Sciatic nerve (tissue), 1 donor: Measurements from ENCODE around the genes AATF and MRPL45.

- PRO-cap, result bidirectional peak, plus-strand start at chr17:36949013, minus-strand start at chr17:36948806; bidirectional peak, plus-strand start at chr17:36949404, minus-strand start at chr17:36949229
Observed at GRCh38 chr17:36948690-36949659, at the start of gene AATF. TSS of gene AATF (plus strand) at chr17:36948954.

DNA sequence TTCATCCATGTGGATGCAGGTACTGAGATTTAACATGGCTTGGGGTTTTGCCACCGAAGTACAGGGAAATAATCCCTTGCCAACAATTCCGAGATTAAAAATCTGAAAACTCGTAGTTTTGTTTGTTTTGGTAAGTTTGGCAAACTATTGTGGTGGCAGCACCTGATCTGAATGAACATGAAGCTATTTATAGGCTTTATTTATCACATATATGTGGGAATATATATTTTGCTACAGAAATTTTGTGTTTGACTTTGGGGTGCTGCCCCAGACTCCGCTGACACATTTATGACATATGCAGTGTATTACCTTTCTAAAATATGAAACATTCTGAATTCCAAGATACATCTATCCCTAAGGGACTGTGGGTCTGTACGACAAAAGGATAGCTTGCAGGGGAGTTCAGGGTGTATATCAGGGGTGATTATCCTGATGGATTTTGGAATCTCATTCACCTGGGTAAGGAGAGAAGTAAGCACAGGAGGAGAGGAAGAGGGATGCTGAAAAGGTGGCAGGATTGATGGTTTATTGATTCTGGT, 56.2 kb downstream of the AATF start:
- PRO-cap, result no peak

DNA sequence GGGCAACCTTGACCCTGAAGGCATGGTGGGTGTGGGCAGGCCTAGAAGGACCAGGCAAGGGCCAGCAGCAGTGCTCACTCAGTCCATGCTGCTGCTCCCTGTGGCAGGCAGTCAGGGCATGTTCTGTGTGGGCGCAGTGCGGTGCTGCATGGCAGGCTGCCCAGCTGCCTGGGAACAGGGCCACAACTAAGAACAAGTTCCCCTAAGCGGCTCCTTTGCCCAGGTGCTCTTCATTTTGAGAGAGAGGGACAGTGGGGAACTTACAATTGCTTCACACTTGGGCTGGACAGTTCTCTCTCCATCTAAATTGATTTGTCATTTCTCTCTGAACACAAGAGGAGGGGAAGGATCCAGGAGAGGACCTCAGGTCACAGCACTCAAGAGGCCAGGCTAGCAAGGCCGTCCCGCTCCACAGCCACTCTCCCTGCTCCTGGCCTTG, 158.8 kb downstream of the AATF start:
- PRO-cap, result no peak

DNA sequence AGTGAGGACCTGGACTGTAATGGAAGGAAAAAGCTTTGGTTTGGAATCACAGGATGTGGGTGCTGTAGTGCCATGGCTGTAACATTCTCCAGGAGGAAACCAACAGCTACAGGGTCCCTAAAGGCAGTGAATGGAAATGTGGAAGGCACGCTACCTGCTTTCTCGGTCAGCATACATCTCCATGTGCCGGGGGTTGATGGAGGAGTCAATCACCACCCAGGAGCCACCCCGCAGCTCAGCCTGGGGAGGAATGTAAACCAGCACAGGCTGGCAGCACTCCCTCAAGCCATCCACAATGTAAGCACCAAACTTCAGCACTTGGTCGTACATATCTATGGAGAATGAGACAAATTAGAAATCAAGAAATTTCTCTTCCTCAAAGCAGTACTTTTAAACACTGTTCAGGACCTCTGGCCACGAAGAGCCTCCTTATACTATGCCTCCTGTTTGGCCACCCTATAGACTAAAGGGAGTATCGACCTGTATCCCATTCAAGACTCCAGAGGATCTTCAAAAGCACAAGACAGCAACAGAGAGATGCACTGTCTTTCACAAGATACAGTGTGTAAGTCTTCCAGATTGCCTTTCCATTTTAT, 164.3 kb downstream of the AATF start:
- PRO-cap, result no peak

DNA sequence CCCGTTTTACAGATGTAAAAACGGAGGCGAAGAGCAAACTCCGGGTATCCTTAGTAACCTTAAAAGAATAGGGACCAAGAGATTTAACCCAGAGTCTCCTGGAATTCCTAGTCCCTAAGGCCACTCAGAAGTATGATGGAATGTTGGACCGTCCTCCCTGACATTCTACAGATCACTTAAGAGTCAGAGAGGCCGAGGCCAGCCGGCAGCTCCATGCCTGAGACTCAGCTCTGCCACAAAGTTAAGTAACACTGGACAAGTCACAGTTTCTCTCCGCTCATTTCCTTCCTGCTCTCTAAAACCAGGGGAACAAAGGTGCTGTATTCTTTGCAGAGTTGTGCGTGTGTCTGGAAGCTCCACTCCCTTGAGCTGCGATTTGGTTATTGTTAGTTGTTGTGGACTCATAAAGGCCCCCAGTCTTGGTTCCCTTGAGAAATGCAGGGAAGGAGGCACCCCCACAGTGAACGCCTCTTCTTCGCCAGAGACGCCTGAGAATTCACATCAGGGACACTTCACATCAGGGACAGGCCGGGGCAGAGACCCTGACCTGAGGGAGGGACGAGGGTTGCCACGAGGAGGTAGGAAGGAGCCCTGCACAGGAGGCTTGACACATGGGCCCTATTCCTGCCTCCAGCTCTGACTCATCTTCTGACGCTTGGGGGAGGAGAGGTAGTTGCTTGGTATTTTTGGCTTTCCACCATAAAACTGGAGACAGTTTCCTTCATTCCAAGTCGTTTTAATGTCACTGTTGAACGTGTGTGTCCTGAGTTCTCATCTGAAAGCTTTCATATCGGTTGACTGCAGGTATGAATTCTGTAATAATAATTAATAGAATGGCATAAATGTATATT, 1.4 kb downstream of the DUSP14 start:
- PRO-cap, result bidirectional peak, plus-strand start at position 330 of the sequence, minus-strand start at position 232 of the sequence

DNA sequence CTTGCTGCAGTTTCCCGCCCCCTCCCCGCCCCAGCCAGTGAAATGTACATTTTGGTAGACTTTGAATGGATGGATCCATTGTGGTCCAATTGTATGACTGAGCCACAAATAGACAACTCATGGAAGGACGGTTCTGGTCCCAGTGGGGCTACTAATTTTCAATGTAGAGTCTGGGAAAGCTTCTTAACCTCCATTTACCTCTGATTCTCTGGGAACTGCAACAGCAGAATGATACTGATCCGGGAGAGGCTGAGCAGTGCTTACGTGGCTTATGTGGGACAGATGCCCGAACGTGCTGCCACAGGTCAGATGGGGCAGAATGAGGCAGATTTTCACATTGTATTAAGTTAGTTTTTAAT, 11.2 kb downstream of the DUSP14 start:
- PRO-cap, result no peak

GRCh38 chr17:37512541-37513431, 23.1 kb downstream of the DUSP14 start:
- PRO-cap, result no peak

- PRO-cap, result no peak
Observed at GRCh38 chr17:37729886-37730062, 15.1 kb downstream of the HNF1B start.

DNA sequence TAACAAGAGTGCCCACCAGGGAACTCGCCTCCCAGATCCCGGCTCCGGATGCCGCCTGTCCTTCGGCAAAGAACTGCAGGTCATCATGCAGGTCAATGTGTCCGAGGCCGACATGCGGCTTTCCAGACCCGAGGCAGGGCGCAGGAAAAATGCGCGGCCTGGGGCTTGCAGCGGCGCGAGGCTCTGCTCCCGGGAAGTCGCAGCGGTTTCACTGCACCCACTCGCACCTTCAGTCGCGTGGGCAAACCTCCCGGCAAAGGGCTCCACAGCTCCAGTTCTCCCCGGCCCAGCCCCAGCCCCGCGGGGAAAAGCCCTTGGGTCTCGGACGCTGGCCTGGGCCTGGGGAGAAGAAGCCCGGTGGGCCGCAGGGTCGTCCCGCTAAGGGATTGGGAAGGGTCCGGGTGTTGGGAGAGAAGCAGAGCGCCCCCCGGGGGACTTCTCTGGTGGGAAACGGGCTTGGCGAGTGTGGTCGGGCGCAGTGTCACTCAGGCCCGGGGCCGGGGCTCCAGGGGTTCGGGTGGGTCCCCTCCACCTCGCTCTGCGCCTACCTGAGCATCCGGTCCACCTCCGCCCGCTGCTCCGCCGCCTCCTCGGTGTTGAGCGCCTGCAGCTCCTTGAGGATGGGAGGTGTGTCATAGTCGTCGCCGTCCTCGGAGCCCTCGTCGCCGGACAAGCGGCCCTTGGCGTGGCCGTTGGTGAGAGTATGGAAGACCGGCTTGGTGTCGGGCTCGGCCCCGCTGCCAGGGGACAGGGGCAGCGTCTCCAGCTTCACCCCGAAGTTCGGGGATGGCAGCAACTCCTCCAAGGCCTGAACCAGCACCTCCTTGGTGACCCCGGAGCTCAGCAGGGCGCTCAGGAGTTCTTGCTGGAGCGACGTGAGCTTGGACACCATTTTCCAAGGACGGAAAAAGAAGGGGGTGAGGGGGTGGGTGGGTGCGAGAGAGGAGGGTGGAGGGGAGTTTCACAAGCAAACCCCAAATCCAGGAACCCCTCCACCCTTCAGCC, 564 bp downstream of the HNF1B start:
- PRO-cap, result bidirectional peak, plus-strand start at position 274 of the sequence, minus-strand start at position 185 of the sequence; bidirectional peak, plus-strand start at position 672 of the sequence, minus-strand start at position 592 of the sequence

GRCh38 chr17:38296783-38297499, at the start of gene MRPL45:
TSS of gene MRPL45 (plus strand) at chr17:38297168.
- PRO-cap, result bidirectional peak, plus-strand start at chr17:38297173, minus-strand start at chr17:38296970

DNA sequence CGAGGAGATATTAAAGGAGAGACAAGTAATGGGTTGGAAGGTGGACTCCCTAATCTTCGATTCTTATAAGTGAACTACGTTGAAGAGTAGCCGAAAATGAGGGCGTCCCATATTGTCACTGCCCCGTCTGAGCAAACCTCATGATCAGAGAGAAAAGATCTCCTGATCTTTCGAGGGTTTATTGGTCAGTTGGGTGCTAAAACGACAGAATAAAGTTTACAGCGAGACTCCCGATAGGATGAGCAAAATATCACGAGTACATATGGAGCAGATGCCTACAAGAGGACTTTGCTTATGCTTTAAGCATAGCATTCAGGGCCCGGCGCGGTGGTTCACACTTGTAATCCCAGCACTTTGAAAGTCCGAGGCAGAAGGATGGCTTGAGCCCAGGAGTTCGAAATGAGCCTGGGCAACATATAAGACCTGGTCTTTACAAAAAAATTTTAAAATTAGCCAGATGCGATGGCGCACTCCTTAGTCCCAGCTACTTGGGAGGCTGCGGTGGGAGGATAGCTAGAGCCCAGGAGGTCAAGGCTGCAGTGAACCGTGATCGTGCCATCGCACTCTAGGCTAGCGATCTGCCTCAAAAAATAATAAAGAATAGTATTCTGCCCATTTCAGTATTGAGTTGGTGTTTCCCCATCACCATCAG, 658 bp downstream of the MRPL45 start:
- PRO-cap, result no peak

- PRO-cap, result no peak
Observed at GRCh38 chr17:38331000-38331424, 12.7 kb downstream of the GPR179 start.

GRCh38 chr17:38403302-38403861, 24.9 kb upstream of the ARHGAP23 start:
- PRO-cap, result no peak

DNA sequence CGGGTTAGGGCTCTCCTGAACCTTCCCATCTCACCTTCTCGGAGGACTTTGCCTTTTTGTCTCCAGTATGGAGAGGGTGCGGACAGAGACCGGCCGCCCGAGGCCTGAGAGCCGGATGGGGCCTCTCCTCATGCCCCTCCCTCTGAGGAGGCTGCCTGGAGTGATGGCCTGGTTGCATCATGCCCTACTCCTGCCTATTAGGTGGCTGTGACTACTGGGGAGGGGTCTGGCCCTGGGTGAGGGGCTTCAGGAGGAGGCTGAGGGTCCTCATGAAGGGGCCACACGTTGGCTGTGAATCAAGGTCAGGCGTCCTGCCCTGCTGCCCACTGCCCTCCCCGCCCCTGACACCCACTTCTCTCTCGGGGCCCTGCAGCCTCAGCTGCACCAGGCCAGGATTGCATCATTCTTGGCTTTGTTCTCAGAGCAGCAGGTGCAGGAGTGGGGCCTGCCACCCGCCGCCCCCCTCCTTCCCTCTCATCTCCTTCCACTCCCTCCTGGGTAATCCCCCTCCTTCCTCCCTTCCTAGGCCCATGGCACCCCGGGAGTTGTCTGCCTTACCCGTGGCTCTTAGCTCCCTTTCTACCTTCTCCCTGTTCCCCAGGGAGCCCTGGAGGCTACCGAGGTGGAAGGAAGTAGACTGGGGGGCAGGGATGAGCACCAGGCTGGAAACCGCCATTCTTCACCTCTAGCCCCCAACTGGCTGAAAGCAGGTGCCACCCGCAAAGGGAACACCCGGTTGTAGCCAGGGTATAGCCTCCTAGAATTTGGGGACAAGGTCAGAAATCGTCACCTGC, 12.8 kb upstream of the ARHGAP23 start:
- PRO-cap, result unidirectional peak, minus-strand start at position 117 of the sequence

DNA sequence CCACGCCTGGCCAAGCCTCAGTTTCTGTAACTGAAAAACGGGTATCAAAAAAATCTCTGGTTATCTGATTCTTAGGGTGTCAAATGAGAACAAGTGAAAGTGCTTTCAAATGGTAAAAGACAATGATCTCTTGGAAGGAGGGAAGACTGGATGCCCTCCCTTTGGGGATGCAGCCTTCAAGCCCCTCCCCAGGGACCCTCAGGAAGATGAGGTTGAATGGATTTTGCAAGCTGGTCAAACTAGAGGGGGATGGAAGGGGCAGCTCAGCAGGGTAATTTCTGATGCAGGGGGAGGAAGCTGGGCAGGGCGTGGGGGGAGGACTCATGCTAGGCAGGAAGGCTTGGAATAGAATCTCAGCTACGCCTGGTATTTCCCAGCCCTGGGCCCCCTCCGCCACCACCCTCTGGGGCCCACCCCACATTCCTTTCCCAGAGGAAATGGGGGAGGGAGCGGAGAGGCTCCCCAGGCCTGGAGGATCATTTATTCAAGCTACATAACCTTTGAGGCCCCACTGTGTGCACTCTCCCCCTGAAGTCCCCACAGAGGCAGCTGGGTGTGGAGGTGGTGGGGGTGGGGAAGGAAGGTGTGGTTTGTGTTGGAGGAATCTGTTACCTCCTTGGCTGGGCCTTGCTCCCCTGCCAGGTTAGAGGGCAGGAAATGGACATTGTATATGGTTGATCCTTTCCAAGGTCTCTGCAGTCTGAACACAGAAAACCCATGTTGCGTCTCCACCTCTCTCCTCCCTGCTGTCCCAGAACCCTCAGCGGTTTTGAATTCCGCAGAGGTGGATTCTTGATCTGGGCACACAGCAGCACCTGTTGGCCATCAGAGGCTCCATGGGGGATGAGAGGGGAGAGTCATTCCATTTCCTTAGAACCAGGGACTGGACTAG, 22.7 kb downstream of the ARHGAP23 start:
- PRO-cap, result unidirectional peak, plus-strand start at position 431 of the sequence; unidirectional peak, plus-strand start at position 442 of the sequence; unidirectional peak, plus-strand start at position 520 of the sequence

DNA sequence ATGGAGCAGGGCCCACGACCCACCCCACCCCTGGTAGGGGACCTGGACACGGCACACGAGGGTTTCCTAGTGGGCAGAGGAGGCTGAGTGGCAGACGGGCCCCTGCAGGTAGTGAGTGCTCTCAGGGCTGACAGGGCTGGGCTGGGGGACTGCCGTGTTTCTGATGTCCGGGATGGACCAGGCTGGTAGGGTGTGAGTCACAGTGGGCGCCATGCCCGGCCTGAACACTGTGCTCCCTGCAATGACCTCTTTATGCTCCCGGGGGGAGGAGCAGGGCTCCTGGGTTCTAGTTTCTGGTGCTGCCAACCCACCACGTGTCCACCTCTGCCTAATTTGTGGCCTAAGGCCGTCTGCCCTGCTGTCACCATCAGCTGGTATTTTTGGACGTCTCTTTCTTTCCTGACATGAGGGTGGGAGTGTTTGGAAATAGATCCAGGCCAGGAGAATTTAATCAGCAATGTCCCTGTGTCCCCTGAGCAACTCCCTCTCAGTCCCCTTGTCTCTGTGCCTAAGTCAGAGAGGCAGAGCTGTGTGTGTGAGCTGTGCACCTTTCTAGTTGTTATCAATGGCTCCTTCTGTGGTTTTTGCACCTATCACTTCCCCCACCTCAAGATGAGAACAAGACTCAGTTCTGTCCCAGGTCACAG, 26.4 kb downstream of the ARHGAP23 start:
- PRO-cap, result unidirectional peak, minus-strand start at position 85 of the sequence; unidirectional peak, minus-strand start at position 151 of the sequence

DNA sequence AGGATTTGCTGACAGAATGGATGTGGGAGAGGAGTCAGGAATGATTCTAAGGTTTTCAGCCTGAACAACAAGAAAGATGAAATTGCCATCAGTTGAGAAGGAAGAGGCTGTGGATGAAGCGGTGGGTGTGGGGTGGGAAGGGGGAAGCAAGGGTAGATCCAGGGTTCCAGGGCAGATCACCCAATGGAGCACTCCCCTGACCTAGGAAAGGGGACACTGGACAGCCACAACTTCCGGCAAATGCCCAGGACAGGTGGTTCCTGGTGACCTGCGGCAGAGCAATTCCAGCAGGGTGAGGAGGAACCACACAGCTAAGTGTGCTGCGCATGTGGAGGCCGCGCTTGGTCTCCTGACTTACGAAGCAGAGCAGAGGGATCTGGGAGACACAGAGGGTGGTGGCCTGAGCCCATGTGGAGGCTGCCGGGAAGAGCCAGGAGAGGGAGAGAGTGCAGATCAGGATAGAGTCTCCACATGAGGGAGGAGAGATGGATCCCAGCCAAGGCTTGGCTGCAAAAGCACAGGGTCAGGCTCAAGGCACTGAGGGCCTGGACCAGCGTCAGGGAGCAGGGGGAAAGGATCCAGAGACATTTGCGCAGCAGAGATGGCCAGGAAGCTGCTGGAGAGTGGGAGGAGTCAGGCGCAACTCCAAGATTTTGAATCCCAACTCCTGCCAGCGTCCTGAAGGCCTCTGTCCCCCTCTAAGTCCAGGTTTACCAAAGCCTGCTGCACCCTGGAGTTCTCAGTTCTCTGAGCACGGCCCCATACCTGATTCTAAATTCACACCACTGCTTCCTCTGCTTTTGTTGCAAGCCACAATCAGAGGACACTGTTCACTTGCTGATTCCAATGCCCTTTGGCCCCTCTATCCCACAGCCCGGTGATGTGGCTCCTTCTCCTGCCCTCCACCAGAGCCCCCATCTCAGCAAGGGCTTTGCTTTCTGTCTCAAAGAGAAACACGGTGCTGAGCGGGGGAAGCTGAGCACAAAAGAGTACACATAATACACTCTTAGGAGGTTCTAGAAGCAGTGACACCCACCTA, 11.3 kb upstream of the MLLT6 start:
- PRO-cap, result bidirectional peak, plus-strand start at position 369 of the sequence, minus-strand start at position 348 of the sequence

DNA sequence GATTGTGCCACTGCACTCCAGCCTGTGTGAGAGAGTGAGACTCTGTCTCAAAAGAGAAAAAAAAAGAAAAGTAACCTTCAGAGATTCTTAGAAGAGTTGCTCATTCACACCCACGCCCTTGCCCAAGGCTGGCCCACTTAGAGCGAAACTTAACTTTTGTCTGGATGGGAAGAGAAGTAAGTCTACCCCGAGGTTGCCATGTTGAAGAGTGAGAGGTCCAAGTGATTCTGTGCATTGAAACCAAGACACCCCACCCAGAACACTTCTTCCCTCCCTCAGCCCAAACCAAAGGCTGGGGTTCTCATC, 2.4 kb upstream of the CISD3 start:
- PRO-cap, result no peak

GRCh38 chr17:38733459-38734089, 3.4 kb downstream of the CISD3 start:
- PRO-cap, result no peak

GRCh38 chr17:38742460-38743149, 5.5 kb downstream of the PCGF2 start:
- PRO-cap, result unidirectional peak, minus-strand start at chr17:38742760